Umbilical cord (tissue), 2 donors: Measurements from ENCODE around the genes LMF2 and CHKB.

- RAMPAGE, long total RNA = no peak
These were observed 661 bp downstream of the ADM2 start for GRCh38 chr22:50481633-50482774.

DNA sequence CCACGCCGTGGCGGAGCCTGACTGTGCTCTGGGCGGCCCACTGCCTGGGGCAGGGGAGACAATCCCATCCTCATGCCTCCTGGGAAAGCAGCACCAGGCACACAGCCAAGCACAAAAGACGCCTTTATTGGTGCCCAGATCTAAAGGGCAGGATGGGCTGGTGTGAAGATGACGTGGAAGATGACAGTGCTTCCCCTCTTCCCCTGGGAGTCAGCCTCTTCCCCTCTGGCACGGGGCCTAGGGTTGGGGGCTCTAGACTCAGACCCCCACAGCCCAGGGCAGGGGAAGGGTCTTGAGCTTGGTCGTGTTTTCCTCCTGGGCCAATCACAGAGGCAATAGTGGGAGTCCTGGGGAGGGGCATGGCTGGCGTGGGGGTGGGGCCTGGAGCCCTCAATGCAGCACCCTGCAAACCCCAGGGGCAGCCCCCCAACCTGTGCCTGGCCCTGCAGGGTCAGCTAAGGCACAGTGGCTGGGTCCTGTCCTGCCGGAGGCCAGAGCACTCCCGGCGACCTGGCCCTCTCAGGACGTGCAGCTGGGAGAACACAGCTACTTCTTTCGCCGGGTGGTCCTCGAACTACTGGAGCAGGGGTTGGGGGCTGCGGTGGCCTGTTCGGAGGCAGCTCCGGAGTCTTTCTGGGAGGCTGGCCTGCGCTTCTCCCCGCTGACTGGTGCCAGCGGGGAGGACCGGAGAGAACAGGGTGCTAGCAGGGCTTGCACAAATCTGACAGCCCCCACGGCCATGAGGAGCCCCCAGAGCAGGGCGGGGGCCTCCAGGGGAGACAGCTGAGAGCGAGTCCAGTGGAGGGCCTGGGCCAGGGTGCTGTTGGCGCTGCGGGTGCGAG, 4.4 kb downstream of the LMF2 start:
- RAMPAGE, long total RNA = no peak

GRCh38 chr22:50507401-50507851, at the start of gene LMF2:
Gene LMF2 (minus strand): TSS chr22:50507702.
- RAMPAGE, long total RNA = start-site peak on the minus strand at chr22:50507663-50507713, 60 and 16 reads in 2 replicates

- RAMPAGE, long total RNA = no peak
These were observed 765 bp downstream of the ODF3B start for GRCh38 chr22:50531400-50532065.

DNA sequence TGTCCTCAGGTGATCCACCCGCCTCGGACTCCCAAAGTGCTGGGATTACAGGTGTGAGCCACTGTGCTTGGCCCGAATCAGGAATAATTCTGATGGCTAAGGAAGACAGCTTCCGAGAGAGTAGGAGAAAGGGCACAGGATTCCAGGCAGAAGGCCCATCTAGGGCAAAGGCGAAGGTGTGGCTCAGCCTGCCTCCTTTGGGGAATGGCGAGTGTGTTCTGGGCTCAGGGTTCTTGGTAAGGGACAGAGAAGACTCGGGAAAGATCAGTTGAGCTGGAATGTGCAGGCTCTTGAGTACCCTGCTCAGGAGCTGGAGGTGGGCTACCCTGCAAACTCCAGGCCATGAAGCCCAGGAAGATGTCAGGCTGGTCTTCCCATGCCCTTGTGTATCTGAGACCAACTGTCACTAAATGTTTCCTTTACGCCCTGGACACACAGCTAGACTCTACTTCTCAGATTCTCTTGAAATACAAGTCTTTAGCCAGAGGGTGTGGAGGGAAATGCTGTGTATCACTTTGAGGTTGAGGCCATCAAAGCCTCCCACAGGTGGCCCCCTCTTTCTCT, 1.7 kb upstream of the SYCE3 start:
- RAMPAGE, long total RNA = no peak

DNA sequence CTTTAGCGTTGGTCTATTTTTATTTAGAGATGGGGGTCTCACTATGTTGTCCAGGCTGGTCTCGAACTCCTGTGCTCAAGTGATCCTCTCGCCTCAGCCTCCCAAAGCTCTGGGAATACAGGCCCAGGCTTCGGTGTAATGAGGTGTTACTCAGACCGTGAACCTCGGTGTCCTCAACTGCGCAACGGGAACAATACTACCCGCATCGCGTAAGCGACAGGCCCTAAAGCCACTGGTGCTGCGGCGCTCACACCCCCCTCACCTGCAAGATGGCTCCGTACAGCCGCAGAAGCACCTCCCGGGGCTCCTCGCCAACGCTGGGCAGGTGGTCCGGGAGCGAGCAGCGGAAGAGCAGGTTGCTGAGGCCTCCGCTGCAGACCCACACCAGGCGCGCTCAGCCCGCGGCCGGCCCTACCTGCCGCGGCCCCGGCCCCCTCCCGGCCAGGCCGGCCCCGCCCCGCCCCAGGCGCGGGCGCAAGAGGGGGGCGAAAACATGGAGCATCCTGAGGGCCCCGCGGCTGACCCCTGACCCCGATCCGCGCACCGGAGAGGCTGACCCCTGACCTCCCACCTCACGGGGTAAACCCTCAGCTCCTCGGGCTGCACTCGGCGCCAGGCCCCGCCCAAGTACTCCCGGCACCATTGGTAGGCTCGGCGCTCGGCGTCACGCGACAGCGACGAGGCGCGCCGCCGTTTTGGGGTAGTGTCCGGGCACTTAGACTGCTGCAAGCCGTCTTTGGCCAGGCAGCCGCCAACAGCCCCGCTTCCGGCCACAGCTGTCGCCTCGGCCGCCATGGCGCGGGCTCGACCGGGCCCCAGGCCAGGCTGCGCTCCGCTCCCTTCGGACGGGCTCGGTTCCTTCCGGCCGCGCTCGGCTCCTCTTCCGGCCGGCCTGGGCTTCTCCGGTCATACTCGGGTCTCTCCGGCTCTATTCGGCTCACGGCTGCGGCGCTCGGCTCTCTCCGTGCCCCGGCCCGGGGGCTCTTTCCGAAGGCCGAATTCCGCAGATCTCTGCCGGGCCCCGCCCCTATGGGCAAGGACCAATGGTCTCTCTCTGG, at the start of gene CHKB:
Gene CHKB (minus strand): TSS at position 863 of the 1,058 bp plus-strand sequence.
- RAMPAGE, long total RNA = no peak

GRCh38 chr22:50583242-50583765, 655 bp upstream of the CHKB start:
- RAMPAGE, long total RNA = no peak

GRCh38 chr22:50641695-50642373, 13.9 kb upstream of the ARSA start:
- RAMPAGE, long total RNA = no peak

- RAMPAGE, long total RNA = no peak
These were observed 45.4 kb upstream of the ARSA start for GRCh38 chr22:50673203-50673980.

- RAMPAGE, long total RNA = no peak
These were observed 34.1 kb upstream of the ACR start for GRCh38 chr22:50703793-50704336.

DNA sequence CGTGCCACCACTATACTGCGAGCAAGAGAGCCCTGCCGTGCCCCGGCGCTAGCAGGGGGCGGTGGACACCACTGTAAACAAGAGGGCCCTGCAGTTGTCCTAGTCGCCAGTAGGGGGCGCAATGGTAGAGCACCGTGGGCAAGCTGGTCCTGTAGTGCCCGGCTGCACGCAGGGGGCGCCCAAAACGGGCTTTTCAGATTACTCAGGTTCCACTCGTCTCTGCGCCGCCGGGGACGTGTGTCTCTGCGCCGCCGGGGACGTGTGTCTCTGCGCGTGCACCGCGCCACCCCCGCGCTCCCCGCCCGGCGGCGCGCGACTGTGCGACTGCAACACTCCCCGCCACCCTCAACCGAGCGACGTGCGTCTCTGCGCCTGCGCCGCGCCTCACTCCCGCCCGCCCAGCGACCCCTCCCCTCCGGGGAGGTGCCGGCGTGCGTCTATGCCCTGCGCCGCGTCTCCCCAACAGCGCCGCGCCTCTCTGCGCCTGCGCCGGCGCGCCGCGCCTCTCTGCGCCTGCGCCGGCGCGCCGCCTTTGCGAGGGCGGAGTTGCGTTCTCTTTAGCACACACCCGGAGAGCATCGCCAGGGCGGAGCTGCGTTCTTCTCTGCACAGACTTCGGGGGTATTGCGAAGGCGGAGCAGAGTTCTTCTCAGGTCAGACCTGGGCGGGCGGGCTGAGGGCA, 23.4 kb upstream of the RABL2B start:
- RAMPAGE, long total RNA = no peak